ENCODE data around the genes ANKRD17 and PF4V1.

DNA sequence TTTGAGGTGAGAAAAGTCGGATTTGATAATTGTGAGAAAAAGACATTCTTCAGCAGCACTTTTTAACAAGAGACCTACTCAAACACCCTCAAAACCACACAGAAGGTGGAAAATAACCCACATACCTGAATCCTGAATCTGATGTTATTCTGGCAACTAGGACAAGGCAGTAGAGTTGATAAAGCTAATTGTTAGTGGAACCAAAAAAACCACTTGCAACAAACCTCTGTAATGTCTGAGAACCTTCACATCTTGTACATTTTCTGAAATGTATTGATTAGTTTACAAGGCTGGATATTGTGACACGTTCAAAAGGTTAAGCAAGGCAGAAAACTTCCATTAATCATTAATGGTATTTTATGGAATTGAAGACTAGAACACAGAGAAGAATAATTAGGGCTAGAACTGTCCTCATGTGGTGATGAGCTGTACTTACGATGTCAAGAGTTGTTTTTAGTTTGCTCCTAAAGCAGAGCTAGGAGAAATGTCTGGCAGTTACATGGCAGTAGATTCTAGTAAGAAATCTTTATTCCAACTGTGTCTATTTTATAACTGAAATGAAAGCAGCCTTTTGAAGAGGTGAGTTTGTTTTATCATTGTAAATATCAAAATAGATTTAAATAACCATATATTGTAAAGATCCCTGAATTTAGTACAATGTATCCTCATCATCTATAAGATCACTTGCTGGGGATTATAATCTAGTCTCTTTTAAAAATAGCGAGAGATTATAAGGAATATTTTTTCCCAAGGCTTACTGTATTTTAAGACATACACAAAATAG, 12.2 kb downstream of the GC start:
- RRBS = no CpG with 5 or more reads among the region's 4 CpGs

DNA sequence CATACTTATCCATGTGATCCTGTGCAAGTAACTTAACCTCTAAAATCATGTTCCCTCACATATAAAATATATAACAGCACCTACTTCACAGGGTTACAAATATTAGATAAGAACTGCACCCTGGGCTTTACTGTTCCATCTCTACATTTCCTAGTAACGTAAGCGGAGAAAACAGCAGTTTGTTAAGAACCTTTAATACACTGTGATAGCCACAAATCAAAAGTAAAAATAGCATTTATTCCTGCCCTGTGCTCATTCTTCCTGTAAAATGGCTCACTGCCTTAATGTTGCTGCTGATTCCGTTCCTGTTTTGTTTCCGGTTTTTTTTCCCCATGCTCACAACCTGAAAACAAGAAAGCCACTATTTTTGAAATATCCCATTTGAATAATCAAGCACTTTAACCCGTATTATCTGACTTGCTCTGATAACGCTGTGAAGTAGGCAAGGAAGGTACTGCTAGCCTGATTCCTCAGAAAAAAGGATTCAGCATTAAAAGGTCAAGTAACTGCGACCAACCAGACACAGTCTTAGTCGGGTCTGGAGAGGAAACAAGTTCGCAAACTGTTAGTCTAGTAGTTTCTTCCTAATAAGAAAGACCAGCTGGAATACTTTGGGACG, 1.1 kb downstream of the COX18 start:
- RRBS = no CpG with 5 or more reads among the region's 10 CpGs

DNA sequence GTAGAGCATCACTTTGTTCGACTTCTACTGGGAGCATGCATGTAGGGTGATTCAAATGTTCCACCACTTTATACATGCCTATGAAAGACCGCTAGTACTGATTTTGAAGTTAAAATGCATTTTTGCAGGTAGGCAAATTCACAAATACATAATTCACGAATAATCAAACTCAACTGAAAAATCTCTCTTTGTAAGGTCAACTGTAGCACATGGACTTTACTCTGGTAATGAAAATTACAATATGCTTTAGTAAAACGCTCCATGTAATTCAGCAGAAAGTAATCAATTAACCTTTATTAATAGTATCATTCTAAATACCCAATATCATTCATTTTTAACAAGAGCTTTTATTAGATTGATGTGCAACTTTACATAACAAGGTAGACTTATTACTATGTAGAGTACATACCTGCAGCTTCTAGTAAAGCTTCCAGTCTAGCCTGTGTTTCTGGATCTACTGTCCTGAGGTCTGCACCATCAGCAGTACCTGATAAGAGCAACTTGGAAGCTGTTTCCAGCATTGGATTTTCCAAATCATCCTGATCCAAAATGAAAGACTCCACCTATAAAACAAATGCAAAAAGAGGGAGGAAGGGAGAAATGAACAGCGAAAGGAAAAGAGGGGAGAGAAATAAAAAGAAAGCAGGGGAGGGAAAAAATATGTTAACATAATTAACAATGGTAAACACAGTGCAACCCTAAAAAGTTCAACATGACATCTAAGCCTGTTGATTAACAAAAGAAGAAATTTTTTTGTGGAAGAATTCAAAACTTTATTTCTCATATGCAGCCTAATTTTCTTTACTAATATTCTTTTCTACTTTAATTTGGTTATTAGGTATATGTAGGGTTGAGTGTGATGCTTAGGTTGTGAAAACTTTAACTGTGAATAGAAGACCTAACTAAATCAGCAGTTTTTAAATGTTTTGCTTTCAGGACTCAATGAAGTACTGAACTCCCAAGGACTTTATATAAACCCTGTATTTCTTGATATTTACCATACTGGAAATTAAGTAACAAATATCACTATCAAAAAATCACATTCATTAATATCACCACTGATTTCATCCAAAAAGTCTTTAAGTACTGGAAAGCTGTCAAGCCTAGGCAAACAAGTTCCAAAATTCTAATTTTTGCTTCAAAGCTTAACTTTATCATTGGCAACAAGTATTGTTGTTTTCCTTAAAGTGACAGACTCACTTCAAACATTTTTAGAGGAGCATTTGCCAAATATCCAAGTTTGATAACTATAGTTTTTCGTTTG, 81.2 kb downstream of the ANKRD17 start:
- RRBS = no CpG with 5 or more reads among the region's 6 CpGs

GRCh38 chr4:73192204-73193046, 66.2 kb downstream of the ANKRD17 start:
- RRBS = no CpG with 5 or more reads among the region's 4 CpGs

DNA sequence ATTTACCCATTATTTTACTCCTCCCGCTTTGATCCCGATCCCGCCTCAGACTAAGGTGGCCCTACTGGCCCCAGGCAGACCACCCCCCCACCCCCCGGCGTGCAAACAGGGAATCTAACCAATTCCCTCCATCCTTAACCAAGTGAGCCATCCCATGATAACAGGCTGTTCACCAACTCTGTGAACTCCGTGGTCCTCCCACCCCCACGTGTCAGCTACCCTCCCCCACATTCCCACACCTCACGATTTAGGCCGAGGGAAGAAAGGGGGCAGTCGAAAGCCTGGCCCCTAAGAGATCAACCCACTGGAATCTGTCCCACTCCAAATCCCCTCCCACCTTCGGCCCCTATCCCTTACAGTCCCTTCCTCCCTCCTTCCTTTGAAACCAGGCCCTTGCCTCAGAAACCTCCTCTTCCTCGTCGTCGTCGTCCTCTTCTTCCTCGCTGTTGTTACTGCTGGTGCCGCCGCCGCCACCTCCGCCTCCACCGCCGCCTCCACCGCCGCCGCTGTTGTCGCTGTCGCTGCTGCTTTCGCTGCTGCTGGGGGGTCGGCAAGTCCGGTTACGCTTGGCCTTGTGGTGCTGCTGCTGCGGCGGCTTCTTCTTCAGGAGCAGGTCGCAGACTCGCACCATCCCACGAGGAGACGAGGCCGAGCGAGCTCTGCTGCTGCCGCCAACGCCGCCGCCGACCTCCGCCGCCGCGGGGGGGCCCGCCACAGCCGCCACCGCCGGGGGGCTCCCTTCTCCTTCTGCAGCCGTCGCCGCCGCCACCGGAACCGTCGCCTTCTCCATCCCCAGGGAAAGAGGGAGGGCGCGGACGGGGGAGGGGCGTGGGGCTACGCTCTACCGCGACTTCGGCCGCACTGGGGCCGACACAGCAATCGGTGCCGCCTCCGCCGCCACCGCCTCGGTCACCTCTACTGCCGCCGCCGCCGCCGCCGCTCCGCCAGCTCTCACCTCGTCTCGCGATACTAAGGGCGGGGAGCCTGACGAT, at the start of gene ANKRD17:
ANKRD17 (minus strand) TSS at position 920 of the 992 bp plus-strand sequence.
- RRBS = under 1% methylated on average over 6 of the region's 87 CpGs

DNA sequence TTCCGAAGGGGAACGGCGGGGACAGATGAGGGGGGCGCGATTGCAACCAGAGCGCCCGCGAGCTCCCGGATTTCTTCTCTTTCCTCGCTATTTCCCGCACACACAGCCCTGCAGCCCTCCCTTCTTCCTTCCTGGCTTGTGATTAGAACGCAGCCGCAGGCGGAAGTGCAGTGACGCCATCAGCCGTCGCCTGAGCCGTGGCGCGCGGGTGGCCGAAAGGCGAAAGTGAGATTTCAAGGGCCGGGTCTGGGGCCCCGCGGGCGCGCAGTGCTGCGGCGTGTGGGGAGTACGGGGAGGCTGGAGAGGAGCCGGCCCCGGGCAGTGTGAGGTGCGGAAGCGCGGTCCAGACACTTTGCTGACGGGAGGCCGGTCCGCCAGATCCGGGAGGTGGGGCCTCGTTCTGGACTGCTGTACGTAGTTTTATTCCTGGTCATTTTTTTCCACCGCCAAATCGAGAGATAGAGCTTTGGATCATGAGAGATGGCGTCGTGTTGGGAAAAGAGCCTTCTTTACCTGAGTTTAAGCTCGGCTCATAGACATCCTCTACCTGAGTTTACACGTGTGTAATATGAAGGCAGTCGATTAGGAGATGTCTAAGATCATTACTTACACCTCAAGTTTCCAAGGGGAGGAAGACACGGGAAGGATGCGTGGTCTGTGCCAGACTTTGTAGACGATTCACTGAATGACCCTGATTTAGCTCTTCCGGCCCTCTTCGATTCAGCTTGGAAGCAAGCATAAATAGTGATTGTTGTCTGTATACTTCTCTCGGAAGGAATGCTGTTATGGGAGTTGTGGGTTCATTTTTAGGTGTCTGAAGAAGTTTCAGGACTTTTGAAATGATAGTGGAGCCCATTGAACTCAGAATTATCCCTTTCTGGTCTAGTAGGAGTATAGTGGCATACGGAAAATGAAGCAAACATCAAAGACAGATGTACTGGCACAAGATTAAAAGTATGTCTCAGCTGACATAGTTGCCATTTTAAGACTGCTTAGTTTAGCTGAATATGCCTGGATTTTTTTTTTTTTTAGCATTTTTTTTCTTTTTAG, 726 bp upstream of the ANKRD17 start:
- RRBS = 2% methylated on average over 12 of the region's 56 CpGs

- RRBS = no CpG with 5 or more reads among the region's 3 CpGs
Measured at GRCh38 chr4:73274776-73275215, 16.2 kb upstream of the ANKRD17 start.

DNA sequence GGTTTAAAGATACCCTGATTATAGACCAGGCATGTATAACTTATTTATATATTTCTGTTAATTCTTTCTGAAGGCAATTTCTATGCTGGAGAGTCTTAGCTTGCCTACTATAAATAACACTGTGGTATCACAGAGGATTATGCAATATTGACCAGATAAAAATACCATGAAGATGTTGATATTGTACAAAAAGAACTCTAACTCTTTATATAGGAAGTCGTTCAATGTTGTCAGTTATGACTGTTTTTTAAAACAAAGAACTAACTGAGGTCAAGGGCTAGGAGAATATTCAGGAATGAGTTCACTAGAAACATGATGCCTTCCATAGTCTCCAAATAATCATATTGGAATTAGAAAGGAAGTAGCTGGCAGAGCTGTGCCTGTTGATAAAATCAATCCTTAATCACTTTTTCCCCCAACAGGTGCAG, 765 bp downstream of the CXCL8 start:
- RRBS = no CpG with 5 or more reads among the region's 1 CpG

- RRBS = no CpG with 5 or more reads among the region's 24 CpGs
Measured at GRCh38 chr4:73853079-73853713, at the start of gene PF4V1. TSS of gene PF4V1 (plus strand) at chr4:73853296.

DNA sequence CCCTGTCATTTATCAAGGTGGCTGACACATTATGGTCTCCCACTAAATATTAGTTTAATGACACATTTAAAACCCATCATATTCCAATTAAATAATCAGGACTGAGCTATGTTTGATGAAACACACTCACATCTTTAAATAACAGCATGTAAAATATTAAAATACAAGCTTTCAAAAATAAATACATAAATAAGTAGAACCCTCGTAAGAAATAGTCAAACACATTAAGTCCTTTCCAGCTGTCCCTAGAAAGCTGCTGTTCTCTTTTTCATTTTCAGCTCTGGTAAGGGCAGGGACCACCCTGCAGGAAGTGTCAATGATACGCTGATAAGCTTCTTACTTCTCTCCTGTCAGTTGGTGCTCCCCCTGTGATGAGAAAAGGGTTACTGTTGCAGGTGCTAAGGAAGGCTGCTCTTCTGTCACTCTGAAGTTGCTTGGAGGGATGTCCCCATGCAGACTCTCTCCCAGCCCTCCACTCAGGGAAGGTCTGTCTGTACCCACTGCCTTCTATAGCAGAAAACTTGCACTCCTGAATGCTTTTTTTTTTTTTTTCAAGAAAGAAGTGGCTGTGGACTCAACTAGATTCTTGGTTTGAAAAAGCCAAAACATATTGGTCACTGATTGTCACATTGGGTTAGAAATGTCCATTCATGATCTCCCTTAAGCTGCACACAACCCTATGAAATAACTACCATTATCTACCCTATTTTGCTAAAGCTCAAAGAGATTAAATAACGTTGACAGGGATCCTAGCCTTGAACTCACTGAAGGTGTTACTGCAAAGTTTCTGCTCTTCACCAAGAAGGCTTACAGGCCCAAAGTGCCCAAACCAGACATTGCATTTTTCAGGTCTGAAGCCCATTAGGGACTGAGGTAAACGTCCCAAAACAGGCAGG, 1.3 kb downstream of the CXCL3 start:
- RRBS = no CpG with 5 or more reads among the region's 4 CpGs

GRCh38 chr4:74099358-74099544, 256 bp upstream of the CXCL2 start:
- RRBS = 2% methylated on average over 2 of the region's 17 CpGs

DNA sequence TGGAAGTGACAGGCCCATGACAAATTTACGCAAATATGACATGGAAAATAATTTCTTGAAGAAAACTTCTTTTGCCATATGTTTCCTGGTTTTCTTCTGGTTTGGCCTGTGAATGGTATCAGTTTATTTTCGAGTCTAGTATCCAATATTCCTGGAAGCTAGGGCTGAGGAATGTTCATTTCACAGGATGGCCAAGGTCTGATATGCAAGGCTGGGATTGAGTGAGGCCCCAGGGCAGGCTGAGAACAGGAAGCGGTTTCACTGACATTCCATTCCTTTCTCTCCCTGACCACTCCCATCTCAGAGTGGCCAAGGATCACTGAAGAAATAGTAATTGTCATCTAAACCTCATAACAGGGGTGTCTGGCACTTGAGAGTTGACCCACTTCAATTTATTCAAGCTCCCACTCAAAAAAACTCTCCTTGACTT, 10.5 kb upstream of the CXCL2 start:
- RRBS = no CpG with 5 or more reads among the region's 3 CpGs

DNA sequence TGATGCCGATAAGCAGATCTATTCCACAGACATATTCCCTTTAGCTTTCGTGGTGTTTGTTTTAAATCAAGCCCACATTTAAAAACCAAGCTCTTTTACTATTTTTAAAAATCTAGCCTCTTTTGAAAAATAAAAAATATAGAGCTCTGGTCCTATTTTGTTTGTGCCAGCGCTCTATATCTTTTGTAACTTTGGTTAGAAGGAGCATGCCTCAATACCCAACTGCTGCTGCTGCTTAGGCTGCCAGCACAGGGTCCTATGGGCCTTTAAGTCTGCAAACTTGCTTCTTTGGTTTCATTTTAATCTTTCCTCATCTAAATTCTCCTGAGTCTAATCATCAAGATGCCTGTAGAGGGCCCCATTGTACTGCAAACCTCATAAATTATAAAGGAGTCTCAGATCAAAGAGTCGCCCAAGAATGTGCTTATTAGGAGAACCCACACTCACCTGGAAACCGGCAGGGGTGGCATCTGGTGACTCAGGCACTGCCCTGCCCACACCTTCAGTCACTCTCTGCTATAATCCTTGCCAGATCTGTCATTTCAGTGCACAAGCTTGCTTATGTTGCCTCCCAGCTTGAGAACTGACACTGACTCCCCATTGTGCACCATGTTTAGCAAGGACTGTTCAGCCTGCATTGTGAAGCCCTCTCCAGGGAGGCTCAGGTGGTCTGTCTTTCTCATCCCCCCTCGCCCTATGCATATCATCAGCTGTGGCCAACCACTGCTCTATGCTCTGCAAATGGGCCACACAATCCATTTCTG, 12.2 kb downstream of the EPGN start:
- RRBS = no CpG with 5 or more reads among the region's 6 CpGs

DNA sequence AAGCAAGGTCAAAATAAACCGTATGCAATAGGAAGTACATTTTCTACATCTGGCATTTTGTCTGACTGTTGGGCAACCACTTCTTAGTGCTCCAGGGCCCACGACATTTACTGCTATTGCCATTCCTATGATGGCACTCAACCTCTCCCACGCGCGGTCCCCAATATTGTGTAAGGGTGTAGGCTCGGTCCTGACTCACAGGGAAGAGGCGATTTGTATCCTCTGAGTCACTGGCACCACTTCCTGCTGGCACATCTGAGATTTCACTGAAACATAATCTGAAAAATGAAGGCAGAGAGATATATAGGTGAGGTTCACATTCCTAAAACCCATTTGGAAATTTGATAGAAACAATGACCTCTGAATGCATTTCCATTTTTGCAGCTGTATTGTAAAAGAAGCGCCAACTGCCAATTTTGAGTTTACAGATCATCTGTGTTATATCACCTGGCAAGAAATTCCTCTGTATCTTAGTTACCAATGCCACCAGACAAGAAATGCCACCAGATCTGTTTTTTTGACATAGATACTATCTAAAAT, 9.7 kb downstream of the EREG start:
- RRBS = no CpG with 5 or more reads among the region's 8 CpGs

DNA sequence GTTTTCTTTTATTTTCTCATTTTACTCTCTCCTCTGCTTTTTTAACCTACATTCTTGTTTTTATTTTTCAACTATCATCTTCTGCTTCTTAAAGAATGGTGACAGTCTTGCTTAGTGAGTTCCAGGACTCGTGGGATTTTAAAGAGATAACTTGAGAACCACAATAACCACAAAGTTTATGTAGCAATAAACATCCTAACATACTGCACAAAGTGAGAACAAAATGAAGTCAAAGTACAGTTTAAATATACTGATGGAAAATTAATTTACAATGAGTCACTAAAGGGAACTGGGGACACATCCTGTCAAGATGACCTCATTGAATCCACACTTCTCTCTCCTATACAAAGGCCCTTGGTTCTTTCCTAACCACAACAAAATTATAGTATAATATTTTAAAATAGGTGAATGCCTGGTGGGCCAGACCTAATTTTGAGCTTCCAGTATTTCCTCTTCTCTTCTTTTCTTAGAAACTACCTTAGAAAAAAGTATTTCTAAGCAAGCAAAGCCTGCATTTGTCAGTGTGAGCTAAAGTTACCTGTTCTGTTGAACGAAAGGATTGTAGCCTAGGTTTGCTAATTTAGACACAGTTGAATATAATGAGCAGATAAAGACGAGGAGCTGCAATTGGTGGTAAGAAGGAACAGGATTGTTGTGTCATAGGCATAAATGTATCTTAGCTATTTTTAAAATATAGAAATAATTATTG, 169.5 kb downstream of the BTC start:
- RRBS = no CpG with 5 or more reads among the region's 3 CpGs

GRCh38 chr4:74659527-74660241, 134.6 kb downstream of the BTC start:
- RRBS = no CpG with 5 or more reads among the region's 3 CpGs

DNA sequence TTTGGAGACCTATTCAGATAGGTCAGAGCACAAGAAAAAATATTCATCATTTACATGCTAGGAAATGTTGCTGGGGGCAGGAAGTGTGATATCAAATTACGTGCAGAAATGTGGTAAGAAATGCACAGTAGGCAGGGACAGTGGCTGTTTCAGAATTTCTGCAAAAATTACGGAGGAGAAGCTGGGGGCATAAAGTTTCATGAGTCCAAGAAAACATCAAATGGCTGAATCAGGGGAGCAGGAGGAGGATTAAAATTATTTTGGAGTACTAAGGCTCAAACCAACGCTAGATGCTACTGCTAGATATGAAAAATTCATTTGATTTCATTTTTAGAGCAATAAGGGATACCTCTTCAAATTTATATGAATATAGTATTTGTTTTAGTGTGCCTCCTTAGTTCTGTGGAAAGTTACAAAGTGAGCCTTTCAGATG, 8.3 kb downstream of the PARM1 start:
- RRBS = no CpG with 5 or more reads among the region's 3 CpGs

DNA sequence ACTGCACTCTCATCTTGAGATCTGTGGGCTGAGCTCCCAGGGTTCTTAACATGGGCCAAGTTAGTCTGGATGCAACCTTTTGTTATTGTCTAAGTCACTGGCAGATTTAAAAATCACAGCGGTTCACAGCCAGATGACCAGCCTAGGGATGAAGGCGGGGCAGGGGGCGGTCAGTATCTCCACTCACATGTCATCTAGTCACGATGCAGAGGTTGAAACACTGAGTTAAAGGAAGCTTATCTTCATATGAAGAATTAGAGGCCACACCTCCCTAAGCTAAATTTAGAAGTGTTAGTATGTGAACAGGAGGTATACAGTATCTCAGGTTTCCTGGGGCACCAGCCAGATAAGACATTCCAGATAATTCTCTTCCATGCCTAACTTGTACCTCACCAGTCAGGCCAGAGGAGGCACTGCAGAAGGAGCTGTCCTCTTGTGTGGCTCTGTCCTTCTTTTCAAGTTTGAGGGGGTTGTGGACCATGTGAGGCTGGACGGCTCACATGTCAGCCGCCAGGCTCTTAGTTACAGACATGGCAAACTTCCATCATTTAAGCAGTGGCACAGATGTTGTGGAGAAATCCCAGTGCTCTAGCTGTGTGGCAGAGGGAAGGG, 37.1 kb downstream of the PARM1 start:
- RRBS = no CpG with 5 or more reads among the region's 6 CpGs

DNA sequence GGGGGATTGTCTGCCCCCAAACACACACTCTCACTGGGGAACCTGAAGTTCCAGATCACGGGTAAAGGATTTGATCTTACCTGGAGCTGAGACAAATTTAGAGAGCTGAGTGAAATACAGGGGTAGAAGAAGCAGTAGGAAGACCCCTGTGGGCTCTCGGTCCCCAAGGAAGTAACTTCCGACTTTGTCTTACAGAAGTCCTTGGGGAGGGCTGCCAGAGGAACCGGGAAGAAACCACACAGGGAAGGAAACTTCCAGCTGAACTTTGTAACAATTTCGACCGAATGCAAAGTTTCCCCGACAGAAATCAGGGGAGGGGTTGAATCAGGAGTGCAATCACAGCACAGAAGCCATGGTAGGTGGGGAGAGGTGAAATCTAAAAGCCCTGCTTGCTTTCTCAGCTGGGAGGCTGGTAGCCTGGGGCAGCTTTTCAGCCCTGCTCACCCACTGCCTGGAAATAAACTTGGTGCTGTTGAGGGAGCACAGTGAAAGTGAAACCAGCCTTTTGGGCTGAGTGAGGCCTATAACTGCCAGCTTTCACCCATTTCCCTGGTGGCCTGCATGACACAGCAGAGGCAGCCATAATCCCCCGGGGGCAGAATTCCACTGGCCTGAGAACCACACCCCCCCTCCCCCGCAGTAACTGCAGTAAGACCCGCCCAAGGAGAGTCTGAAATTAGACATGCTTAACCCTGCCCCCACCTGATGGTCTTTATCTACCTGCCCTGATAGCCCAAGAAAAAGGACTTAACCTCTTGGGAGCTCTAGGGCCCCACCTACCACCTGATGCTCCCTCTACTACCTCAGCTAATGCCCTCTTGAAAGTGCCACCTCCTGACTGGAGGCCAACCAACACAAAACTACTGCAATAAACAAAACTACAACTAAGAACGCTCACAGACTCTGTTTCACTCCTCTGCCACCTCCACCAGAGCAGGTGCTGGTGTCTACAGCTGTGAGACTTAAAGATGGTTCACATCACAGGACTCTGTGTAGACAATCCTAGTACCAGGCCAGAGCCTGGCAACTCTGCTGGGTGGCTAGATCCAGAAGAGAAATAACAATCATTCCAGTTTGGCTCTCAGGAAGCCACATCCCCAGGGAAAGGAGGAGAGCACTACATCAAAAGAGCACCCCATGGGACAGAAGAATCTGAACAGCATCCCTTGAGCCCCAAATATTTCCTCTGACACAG, 248.2 kb downstream of the PARM1 start:
- RRBS = no CpG with 5 or more reads among the region's 11 CpGs

DNA sequence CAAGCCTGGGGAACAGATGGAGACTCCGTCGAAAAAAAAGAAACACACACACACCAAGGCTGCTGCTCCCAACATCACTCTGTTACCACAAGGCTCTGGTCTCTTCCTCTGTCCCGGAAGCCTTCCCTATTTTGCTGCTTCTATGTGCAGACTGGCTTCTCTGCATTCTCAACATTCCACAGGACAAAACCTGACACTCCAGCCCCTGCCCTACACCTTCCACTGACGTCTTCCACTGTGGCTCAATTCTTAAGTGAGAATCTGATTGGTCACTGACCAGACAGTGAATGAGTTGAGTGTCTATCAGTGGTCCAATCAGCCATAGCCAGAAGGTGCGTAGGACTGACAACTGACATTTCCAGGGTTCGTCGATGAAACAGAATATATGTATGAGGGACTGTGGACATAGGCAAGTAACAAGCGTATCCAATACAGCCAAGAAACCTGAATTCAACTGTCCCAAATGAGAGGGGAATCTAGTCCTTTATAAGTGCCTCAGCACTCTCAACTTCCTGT, 6.0 kb downstream of the ODAPH start:
- RRBS = no CpG with 5 or more reads among the region's 8 CpGs